MCF 10A (cell line): ENCODE measurements around the gene TEKTIP1.

DNA sequence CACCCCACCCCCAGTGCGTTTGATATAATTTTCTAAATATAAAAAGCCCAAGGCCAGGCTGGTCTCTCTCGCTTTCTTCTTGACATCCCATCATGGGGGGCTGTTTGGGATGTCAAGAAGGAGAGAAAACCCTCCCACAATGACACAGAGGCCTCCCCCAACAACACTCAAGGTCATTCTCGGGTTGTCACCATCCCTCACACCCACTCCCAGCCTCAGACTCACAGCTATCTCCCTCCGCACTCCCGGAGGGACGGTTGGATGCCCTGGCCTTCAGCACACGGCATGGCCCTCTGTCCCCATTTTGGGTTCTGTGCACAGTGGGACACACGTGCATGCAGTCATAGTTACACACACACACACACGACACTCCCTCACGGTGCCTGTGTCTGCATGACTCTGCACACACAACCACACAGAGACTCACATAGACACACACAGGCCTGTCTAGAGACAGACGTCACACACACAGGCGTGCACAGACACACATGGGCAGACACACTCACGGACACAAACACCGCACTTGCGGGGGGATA is 4.8 kb upstream of the NFIC start:
- PRO-cap, result no peak
- RRBS, result no CpG with 5 or more reads among the region's 15 CpGs

DNA sequence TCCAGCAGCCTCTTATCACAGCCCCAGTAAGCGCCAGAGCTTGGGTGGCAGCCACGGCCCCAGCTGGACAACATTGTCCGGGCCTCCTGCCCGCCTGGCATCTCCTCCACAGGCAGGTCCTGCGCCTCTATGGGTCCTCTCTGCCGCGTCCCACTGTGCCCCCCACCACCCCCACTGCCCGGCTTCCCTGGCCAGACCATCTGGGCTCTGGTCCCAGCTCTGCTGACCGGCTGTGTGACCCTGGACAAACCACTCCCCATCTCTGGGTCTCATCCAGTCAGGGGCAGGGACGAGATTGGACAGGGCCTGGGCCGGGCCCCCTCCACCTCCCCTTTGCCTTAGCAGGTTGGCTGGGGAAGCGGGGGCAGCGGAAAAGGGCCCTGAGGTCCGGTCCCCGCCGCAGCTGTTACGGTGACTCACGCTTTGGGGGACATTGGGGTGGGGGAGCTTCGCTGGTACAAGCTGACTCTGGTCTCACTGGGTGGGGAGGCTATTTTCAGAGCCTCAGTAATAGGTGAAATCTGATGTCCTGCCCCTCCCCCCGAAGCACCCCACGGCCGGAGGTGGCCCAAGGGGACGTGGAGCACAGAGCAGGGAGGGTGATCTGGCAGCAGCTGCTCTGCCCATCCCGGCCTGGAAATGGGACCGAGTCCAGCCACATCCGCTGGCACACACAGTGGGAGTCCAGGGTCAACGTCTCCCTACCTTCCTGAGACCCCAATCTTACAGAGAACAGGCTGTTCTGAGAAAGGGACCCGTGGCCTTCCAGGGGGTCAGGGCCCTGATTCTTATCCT is 9.0 kb downstream of the NFIC start:
- PRO-cap, result no peak
- RRBS, result 29% methylated on average over 10 of the region's 28 CpGs

GRCh38 chr19:3387650-3388255 is 21.4 kb downstream of the NFIC start:
- PRO-cap, result bidirectional peak, plus-strand start at chr19:3388129, minus-strand start at chr19:3387889
- RRBS, result no CpG with 5 or more reads among the region's 33 CpGs

- PRO-cap, result bidirectional peak, plus-strand start at chr19:3435405, minus-strand start at chr19:3435182
- RRBS, result 1% methylated on average over 19 of the region's 69 CpGs
Observed at GRCh38 chr19:3434692-3435691, 45.3 kb downstream of the SMIM24 start.

DNA sequence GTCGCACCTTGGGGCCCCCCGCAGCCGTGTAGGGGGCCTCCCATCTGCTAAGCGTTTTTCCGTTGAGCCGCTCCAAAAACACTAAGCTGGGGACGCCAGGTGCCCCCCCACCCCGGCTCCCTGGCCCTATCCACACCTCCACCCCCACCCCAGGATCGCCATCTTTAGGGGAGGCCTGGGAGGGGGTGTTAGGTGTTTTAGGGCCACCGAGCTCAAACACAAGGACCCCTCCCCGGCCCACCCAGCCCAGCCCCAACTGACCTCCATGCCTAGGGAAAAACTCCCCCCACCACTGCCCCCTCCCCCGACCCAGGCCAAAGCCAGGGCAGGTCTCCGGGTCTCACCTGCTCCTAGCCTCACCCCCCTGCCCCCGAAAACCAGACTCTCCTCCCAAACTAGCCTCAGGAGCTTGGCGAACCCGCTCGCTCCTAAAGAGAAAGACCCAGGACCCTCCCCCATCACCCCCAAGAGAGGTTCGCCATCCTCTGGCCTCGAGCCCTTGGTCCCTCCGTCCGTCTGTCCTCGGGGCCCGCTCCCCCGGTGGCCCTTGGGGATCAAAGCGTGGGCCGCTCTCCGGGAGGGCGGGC is 15.9 kb downstream of the SMIM24 start:
- PRO-cap, result no peak
- RRBS, result no CpG with 5 or more reads among the region's 28 CpGs

GRCh38 chr19:3468459-3469383 is 11.6 kb downstream of the SMIM24 start:
- PRO-cap, result no peak
- RRBS, result no CpG with 5 or more reads among the region's 14 CpGs

DNA sequence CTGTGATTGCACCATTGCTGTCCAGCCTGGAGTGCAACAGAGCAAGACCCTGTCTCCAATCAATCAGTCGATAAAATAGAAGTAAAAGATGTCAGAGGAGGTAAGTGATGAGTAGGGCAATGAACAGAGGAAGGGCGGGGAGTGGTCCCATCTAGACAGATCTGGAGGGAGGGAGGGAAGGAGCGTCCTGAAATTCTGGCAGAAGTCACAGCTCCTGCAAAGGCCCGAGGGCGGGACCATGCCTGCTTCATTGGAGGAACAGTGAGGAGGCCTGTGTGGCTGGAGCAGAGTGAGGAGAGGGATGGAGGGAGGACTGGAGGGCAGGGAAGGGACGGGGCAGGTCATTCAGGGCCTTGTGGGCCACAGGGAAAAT is 9.6 kb downstream of the SMIM24 start:
- PRO-cap, result no peak
- RRBS, result no CpG with 5 or more reads among the region's 6 CpGs

GRCh38 chr19:3478313-3479494 is 1.6 kb downstream of the SMIM24 start:
- PRO-cap, result no peak
- RRBS, result 68% methylated on average over 6 of the region's 34 CpGs

GRCh38 chr19:3510909-3511254 is 4.8 kb downstream of the FZR1 start:
- PRO-cap, result no peak
- RRBS, result 96% methylated on average over 5 of the region's 18 CpGs

DNA sequence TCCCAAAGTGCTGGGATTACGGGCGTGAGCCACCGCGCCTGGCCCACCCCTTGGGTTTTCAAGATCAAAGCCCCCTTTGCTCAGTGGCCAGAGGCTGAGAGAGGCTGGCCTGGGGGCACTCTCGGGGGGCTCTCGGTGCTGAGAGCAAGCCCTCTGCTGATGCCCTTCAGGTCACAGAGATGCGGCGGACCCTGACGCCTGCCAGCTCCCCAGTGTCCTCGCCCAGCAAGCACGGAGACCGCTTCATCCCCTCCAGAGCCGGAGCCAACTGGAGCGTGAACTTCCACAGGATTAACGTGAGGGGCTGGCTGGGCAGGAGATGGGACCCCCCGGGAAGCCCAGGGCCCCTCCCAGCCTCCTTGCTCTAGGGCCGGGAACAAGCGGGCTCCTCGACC is 13.3 kb upstream of the TEKTIP1 start:
- PRO-cap, result no peak
- RRBS, result 95% methylated on average over 6 of the region's 19 CpGs

DNA sequence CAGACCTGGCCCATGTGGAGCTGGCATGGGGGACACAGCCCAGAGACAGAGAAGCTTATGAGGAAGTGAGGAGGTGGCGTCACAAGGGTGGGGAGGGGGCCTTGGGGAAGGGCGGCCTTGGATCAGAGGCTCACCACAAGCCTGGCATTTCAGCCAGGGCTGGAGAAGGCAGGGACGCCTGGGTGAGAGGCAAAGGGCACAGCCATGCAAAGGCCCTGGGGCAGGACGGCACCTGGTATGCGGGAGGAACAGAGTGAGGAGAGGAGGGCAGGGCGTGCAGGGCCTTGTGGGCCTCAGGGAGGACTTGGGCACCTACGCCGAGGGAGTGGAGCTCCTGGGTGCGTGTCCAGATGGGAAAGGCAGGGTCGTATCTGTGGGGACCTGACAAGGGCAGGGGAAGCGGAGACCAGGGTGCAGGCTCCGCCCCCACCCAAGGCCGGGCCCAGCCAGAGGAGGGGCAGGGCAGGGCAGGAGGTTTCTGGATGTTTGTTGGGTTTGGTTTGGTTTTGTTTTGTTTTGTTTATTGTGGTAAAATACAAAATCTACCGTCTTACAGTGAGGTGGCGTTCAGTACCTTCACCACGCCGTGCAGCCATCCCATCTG is 1.1 kb upstream of the TEKTIP1 start:
- PRO-cap, result no peak
- RRBS, result no CpG with 5 or more reads among the region's 17 CpGs

DNA sequence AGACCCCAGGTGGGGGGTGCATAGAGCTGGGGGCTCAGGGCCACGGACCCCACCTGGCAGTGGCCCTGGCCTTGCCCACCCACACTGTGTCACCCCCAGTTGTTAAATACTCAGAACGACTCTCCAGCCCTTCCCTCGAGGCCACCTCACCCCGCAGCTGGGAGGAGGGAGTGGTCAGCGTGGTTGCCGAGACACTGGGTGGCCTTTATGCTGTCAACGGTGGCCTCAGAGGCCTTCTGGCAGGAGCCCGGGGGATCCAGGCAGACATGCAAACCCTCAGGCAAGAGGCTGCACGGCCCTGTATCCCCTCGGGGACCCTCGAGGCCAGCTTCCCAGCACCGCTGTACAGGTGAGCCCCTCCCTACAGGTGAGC is at the start of gene TEKTIP1:
TEKTIP1 (plus strand) TSS at position 263 of the 373 bp plus-strand sequence.
- PRO-cap, result no peak
- RRBS, result no CpG with 5 or more reads among the region's 12 CpGs

DNA sequence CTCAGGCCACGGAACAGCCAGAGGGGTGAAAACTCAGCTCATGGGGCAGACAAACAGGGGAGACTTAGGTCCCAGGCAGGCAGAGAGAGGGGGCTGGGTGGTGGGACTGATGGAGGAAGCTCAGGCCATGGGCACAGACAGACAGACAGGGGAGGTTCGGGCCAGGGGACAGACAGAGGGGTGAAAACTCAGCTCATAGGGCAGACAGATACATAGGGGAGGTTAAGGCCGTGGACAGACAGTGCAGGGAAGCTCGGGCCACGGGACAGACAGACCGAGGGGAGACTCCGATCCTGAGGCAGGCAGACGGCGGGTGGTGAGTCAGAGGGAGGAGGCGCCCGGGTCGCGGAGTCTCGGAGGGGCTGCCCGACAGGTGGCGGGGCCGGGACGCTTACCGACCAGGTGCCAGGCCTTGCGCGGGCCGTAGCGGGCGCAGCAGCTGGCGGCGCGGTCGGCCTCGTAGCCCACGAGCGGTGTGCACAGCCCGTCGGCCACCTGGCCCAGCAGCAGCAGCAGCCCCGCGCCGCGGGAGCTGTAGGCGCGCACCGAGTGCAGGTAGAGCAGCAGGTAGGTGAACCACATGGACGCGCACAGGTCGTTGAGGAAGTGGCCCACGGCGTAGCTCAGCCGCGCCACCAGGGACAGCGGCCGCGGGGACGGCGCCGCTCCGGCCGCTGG is 536 bp downstream of the MFSD12 start:
- PRO-cap, result bidirectional peak, plus-strand start at position 401 of the sequence, minus-strand start at position 271 of the sequence
- RRBS, result 2% methylated on average over 7 of the region's 55 CpGs

- PRO-cap, result no peak
- RRBS, result 93% methylated on average over 35 of the region's 48 CpGs
Observed at GRCh38 chr19:3577840-3578338, 5.1 kb downstream of the HMG20B start.

DNA sequence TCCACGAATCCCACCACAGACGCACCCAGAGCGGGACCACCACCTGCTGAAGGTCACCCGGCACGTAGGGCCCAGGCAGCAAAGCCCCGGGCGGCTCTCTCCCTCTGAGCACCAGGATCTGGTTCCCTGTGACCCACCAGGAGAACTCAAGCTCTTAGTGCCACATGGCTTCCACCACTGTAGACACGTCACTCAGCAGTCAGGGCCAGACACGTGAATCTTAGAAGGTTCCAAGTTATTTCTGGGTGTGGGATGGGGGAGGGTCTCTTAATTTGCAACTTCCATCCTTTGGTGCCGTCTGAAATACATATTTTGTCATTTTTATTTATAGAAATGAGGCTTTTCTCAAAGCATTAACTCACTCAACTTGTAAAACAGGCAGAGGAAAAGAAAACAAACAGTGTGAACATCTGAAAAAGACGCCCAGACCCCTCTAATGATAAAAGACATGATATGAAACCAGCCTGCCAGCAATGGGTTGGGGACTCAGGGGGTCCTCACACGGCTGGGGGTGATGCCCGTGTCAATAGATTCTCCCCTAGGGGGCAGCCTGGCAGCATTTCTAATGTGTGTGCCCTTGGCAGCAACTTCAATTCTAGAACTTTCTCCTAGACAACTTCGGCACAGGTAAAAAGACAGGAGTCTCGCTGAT is 15.4 kb downstream of the PIP5K1C start:
- PRO-cap, result no peak
- RRBS, result no CpG with 5 or more reads among the region's 15 CpGs

- PRO-cap, result no peak
- RRBS, result no CpG with 5 or more reads among the region's 10 CpGs
Observed at GRCh38 chr19:3743541-3744171, 17.8 kb downstream of the APBA3 start.

DNA sequence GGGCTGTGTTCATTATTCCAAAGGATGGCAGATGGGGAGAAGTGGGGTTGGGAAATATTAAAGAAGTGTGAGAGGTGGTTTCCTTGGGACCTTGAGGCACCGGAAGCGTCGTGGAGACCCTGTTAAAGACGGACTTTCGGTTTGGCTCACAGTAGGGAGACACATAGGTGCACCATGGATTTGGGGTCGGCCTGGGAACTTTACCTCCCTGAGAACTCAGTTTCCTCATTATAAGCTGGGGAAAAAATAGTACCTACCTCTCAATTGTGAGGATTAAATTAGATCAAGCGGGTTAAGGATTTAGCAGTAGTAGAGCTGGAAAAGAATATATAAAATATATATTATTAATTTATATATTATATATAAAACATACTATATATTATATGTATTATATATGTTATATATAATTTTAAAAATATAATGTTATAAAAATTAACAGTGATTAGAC is 424 bp upstream of the APBA3 start:
- PRO-cap, result no peak
- RRBS, result no CpG with 5 or more reads among the region's 7 CpGs

DNA sequence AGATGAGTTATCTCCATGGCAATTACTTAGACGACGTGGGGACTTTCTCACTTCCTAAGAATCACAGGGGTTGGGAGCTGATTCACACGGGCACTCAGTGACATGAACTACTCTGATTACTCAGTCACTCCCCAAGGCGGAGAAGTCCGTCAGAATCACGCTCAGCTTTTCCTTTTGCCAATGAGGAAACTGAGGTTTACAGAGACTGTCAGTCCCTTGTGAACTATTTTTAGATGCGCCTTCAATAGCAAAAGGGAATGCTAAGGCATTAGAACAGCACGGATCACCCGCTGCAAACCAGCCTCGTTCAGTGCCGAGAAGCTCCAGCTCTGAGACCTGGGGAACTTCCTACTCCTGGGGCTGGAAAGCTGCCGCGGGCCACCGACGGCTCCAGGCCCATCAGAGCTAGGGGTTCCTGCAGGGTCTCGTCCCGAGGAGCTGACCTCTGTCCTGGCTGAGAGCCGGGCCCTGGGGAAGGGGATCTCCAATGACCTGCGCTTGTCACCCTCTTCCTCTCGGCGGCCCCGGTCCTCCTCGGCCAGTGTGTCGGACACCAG is 32.5 kb upstream of the MATK start:
- PRO-cap, result no peak
- RRBS, result 94% methylated on average over 5 of the region's 24 CpGs

- PRO-cap, result unidirectional peak, minus-strand start at chr19:3977224
- RRBS, result 76% methylated on average over 4 of the region's 17 CpGs
Observed at GRCh38 chr19:3976840-3977378, 6.0 kb upstream of the DAPK3 start.

GRCh38 chr19:4020408-4020778 is 12.9 kb downstream of the PIAS4 start:
- PRO-cap, result no peak
- RRBS, result no CpG with 5 or more reads among the region's 12 CpGs